Bronchus (tissue), 1 donor: ENCODE results near the genes CAPZB and RNF186.

DNA sequence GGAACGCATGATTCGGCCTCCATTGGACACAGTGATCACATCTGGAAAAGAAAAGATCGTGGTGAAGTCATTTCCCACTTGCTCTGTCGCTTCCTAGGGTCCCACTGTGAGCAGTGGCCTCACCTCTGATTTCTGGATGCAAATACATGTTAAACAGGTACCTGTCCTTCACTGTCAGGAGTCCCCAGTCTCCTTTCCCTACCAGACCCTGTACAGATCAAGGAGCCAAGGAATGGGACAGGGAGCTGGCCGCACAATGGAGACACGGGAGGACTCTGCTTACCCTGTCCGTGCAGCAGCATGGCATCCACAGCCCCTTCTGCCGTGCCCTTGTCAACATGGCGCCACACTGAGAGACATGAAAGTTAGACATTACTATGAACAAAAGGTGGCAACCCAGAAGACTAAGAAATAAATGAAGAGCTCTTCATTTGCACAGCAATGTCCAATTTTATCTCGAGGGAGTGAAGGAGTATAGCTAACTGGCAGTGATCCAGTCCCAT is 7.6 kb downstream of the EMC1 start:
- PRO-cap, result no peak

GRCh38 chr1:19287809-19288269 is 731 bp downstream of the AKR7A3 start:
- PRO-cap, result no peak

GRCh38 chr1:19325675-19326767 is 13.9 kb downstream of the SLC66A1 start:
- PRO-cap, result no peak

GRCh38 chr1:19404486-19405033 is 80.8 kb downstream of the CAPZB start:
- PRO-cap, result no peak

GRCh38 chr1:19410575-19411012 is 74.7 kb downstream of the CAPZB start:
- PRO-cap, result no peak

GRCh38 chr1:19485163-19486203 is at the start of gene CAPZB:
TSS of gene CAPZB (minus strand) at chr1:19485539.
- PRO-cap, result unidirectional peak, minus-strand start at chr1:19485279; bidirectional peak, plus-strand start at chr1:19485767, minus-strand start at chr1:19485477; bidirectional peak, plus-strand start at chr1:19486033, minus-strand start at chr1:19485982

DNA sequence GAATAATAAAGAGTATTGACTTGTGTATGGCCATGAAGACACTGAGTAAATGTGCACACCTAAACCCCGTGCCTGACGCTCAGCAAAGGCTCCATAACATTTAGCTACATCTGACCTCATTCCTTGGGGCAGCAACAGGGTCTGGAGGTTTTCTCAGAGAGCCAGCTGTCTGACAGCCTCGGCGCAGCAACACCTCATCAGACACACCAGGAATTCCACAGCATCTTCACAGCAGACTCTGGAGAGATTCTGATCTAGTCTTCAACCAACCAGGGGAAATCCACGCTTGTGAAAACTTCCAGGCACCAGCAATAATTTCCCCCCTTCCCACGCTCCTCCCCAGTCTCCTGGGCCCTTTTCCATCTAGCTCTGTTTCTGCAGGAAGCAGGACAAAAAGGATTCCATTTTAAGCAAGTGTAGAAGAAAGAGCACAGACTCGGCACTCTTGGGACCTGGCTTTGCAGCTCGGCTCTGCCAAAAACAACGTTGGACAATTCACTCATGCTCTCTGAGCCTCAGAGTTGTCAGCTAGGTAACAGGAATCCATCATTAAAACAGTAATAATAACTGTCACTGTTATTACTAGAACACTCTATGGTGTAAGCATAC is 44.3 kb upstream of the CAPZB start:
- PRO-cap, result no peak

- PRO-cap, result unidirectional peak, minus-strand start at chr1:19600362
Observed at GRCh38 chr1:19599767-19600794, 3.3 kb downstream of the MICOS10 start.

- PRO-cap, result no peak
Observed at GRCh38 chr1:19643453-19643925, 622 bp upstream of the NBL1 start.

GRCh38 chr1:19643926-19644057 is 319 bp upstream of the NBL1 start:
- PRO-cap, result no peak

- PRO-cap, result no peak
Observed at GRCh38 chr1:19742112-19742720, 57.5 kb downstream of the TMCO4 start.

DNA sequence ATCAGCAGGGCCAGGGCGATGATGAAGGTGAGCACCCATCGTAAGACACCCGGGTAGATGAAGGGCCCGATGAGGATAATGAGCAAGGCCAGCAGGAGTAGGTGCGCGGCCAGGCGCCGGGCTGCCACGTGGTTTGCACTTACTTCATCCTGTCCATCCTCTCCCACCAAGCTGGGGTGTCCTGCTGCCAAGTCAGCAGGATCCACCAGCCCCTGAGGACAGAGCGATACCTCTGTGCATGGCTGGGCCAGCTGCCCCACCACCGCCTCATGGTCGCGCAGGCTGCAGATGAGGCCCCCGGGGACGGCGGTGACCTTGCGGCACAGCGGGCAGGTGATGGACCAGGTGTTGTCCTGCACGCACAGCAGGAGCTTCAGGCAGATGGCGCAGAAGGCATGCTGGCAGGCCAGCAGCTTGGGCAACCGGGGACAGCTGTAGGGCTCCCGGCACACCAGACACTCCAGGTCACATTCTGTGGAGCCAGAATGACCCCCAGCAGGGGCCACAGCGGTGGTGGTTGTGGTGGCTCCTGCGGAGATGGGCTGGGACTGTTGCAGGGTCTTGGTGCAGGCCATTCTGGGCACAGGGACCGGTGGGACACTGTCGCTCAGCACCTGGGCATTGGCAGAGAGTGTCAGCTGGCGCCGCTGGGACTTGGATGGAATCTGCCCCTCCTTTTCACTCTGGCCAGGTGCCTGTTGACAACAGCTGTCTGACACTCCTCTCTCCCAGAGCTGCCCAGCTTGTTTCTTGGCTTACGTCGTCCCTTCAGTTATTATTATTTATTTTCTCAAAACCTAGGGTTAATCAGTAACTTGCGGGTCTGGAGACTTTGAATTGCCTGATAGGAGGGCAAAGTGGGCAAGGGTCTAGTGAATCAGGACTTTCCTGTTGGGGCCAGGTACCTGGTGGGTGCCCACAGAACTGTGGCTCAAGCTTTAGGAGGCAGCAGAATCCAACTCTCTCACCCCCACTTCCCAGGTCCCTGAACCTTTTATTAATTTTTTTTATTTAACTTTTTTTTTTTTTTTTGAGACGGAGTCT is at the start of gene RNF186:
RNF186 (minus strand) TSS at position 757 of the 1,044 bp plus-strand sequence.
- PRO-cap, result bidirectional peak, plus-strand start at position 921 of the sequence, minus-strand start at position 633 of the sequence

GRCh38 chr1:19815571-19816699 is 852 bp upstream of the RNF186 start:
- PRO-cap, result no peak

DNA sequence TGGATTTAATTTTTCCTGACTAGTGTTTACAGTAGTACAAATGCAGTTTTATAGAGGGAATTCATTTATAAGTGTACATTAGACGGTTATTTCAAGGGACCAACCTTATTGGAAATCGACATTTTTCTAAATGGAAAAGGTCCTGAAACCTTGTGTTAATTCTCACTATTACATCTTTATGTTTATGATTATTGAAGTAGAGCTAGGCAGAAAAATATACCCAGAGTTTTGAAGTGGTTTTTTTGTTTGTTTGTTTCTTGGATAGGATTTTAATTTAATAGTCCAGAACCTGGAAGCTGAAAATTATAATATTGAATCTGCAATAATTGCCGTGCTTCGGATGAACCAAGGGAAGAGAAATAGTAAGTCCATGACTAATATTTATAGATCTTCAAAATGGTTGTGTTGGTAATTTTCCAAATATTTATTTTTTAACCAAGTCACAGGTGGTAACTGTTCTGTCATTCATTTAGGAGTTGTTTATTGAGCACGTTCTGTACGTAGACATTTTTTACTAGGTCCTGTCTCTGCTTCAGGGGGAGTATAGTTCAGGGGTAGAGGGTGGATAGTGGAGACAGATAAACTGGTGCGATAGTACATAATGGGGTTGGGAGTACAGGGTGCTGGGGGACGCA is 18.7 kb downstream of the PLA2G2E start:
- PRO-cap, result no peak

DNA sequence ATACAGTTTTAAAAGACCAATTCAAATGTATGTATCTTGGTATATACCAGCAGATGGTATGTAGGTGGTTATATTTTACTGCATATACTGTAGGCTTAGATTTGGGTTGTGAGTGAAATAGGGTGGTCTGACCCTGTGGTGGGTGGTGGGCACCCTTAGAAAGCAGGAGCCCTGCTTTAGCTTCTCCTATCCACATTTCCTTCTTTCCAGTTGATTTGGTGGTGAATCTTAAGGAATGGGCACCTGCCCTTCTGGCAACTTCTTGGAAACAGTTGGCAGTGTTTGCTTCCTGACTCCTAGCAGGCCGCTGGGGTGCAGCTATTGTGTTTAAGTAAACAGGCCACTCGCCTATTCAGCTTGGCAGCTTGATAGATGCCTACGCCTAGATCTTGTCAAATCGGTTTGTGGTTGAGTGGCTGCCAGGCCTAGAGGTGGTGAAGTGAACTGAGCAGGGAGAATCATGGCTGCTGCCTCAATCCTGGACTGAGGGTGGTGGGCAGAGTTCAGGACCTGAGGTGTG is 678 bp upstream of the PLA2G2C start:
- PRO-cap, result no peak

DNA sequence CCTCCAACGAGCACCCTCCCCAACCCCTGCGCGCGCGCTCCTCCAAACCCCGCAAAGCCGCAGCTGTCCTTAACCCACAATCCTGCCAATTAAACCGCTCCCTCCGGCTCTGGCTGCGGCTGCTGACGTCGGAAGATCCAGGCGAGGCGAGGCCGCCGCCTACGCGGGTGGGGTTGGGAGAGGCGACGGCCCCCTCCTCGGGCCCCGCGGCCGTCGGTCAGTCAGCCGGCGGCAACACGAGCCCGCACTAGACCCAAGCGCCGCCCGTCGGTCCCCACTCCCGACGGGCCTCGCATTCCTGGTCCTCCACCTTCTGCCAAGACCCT is 75.3 kb downstream of the VWA5B1 start:
- PRO-cap, result no peak

- PRO-cap, result no peak
Observed at GRCh38 chr1:20411189-20411623, 74.8 kb downstream of the CAMK2N1 start.

GRCh38 chr1:20483405-20484006 is 2.5 kb downstream of the CAMK2N1 start:
- PRO-cap, result no peak

GRCh38 chr1:20597513-20598258 is 8.8 kb downstream of the CDA start:
- PRO-cap, result no peak

GRCh38 chr1:20601146-20601882 is 12.4 kb downstream of the CDA start:
- PRO-cap, result no peak